LNCaP clone FGC (cell line): ENCODE measurements around the genes DPT, SLC19A2 and FMO2.

DNA sequence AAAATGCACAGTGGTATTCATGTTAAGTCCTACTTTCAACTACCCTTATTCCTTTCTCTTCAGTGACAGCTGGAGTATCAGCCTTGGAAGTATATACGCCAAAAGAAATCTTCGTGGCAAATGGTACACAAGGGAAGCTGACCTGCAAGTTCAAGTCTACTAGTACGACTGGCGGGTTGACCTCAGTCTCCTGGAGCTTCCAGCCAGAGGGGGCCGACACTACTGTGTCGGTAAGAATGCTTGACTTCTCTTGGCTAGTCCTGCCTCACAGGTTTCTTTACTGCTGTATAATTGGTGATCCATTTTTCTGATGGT lies 43.7 kb downstream of the MPZL1 start:
- RRBS, 2 experiments = no CpG with 5 or more reads among the region's 6 CpGs

- RRBS, 2 experiments = no CpG with 5 or more reads among the region's 22 CpGs
Observed at GRCh38 chr1:167915502-167916578, 1.9 kb upstream of the ADCY10 start.

- RRBS, 2 experiments = no CpG with 5 or more reads among the region's 21 CpGs
Observed at GRCh38 chr1:167936135-167936450, 390 bp upstream of the DCAF6 start.

DNA sequence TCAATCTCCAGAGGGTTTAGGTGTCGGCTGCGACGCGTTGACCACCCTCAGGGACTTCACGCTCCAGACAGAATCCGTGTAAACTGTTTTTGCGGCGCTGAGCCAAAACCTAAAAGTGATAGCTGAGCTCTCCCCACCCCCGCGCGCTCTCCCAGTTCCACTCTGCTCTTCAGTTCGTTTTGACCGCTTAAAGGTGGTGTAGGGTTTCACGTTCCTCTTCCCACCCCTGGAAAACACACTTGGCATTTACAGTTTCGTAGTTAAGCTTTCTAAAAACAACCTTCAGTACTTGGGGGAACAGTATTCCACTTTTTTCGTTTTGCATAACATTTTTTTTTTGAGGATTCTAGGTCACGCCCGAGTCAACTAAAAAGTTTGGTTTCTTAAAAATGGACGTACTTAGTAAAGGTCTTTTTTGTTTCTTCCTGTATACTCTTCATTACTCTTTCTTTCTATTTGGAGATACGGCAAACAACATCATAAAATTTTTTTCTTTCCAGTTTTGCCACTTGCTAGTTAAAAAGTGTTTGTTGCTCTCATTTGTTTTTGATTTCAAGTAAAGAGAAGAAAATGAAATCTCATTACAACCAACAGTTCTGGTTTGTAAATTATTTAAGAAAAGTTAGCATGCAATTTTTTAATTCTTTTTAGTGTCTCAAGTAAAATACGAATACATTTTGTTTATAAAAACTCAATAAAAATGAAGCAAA lies 701 bp upstream of the MPC2 start:
- RRBS, 2 experiments = no CpG with 5 or more reads among the region's 21 CpGs

- RRBS, 2 experiments = no CpG with 5 or more reads among the region's 11 CpGs
Observed at GRCh38 chr1:168728667-168729500, at the start of gene DPT. DPT (minus strand) TSS chr1:168729206.

DNA sequence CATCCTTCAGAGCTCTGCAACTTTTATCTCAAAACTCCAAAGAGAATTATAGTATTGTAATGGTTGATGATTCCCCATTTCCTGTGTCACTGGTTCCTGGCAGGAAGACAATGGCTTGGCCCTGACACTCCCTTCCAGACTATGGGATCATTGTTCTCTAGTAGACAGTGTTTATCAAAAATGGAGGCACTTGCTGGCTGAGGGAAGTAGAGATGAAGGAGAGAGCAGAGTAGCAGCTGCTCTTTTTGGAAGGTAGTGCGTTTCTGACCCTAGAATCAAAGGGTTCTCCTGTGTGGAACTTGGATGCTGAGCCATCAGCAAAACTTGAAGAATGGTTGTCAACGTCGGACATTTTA lies 145.9 kb upstream of the ATP1B1 start:
- RRBS, 2 experiments = no CpG with 5 or more reads among the region's 3 CpGs

DNA sequence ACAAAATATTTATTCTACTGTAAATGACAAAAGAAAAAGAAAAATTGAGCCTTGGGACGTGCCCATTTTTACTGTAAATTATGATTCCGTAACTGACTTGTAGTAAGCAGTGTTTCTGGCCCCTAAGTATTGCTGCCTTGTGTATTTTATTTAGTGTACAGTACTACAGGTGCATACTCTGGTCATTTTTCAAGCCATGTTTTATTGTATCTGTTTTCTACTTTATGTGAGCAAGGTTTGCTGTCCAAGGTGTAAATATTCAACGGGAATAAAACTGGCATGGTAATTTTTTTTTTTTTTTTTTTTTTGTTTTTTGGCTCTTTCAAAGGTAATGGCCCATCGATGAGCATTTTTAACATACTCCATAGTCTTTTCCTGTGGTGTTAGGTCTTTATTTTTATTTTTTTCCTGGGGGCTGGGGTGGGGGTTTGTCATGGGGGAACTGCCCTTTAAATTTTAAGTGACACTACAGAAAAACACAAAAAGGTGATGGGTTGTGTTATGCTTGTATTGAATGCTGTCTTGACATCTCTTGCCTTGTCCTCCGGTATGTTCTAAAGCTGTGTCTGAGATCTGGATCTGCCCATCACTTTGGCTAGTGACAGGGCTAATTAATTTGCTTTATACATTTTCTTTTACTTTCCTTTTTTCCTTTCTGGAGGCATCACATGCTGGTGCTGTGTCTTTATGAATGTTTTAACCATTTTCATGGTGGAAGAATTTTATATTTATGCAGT lies 25.4 kb downstream of the ATP1B1 start:
- RRBS, 2 experiments = no CpG with 5 or more reads among the region's 5 CpGs

GRCh38 chr1:169483975-169484677 lies 1.6 kb downstream of the SLC19A2 start:
- RRBS, 2 experiments = no CpG with 5 or more reads among the region's 9 CpGs

GRCh38 chr1:169484824-169486046 lies at the start of gene SLC19A2:
SLC19A2 (minus strand) TSS chr1:169485944.
- RRBS, 2 experiments = under 1 to 1% methylated on average over 16 to 21 of the region's 80 CpGs

DNA sequence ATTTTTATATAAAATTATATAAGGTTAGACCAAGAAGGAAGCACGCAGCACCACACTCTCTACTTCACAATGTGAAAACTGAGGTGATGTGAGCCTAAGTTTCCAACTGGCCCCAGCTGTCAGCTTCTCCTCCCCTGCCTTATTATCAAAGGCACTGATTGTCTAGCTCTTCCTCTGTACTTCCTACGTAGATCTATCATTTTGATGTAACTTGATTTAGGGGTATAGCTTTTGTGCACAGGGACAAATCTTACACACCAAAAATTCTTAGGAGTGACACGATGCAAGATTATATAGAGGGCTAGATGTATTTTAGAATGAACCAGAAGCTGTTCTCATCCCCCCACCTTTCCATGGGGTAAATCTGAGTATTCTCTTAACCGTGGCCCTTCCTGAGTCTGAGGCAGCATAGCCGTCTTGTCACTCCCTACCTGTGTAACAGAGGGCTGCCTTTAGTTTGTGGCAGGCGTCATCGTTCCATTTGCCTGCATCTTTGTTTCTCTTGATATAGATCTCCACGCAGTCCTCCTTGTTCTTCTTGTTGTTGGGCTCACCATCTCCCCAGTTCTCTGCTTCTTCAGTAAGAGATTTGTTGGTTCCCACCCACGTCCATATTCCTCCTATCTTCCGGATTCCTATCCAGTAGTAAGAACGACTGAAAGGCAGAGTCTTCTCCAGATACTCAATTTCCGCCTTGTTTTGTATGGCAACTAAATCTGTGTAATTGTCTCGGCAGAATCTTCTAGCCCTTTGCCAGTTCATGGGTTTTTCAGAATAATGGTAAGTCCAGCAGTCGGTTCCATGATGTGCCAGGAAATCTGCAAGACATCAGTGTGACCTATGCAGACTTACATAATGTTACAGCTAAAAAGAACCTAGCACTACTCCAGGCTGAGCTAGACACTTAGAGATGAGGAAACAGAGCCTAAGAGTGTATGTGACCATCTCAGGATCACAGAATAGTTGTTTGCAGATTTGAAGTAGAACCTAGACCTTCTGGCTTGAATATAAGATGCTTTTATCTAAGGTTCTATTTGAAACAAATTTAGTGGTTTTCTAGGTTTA lies 3.1 kb downstream of the SELL start:
- RRBS, 2 experiments = no CpG with 5 or more reads among the region's 14 CpGs

GRCh38 chr1:169915188-169915736 lies 21.6 kb upstream of the SCYL3 start:
- RRBS, 2 experiments = 55 to 58% methylated on average over 5 of the region's 16 CpGs

DNA sequence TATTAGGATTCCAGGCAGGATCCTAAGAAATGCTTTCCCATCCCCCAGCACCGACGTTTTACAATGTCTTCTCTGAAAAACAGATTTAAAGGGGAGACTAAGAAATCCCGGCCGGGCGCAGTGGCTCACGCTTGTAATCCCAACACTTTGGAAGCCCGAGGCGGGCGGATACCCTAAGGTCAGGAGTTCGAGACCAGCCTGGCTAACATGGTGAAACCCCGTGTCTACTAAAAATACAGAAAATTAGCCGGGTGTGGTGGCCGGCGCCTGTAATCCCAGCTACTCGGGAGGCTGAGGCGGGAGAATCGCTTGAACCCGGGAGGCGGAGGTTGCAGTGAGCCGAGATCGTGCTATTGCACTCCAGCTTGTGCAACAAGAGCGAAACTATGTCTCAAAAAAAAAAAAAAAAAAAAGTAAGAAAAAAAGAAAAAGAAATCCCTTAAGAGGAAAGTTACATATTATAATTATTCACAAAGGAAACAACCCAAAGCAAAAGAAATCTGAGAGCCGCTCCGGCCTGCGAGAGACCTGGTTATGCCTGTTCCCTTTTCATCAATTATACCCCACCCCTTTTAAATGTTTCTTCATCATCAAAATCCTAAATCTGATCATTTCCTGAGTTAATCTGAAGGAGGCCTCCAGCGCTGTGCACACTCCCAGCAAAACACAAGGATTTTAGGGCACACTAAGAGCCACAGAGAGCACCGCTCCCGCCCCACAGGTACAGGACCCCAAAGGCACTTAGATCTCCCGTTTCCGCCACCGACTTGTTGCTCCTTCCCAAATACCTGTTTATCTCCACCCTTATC lies 666 bp upstream of the GORAB start:
- RRBS, 2 experiments = no CpG with 5 or more reads among the region's 31 CpGs

DNA sequence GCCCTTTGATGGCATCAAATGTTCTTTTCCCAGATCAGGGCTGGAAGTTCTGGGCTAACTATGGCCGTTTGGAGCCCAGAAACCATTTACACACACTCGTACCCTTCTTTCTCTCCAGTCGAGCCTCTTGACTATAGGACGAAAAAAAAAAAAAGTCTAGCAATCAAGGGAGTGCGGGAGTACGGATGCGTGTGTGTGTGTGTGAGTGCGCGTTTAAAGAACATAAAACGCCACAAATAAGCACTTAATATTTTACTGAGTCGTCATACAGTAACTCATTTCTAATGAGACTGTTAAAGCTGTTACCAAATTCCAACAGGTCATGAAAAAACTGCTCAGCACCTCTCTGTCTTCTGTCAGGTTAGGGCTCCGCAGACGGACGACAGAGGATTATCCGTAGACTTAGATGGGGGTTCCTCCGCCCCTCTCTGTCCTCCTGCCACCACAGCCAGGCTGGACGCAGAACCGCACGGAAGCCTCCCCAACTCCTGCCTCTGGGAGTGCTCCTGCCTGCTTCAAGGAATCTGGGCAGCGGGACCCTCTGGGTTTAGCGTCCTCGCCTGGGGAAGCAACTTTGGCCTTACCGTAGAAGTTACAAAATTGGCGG lies 2.0 kb upstream of the PRRX1 start:
- RRBS, 2 experiments = no CpG with 5 or more reads among the region's 24 CpGs

DNA sequence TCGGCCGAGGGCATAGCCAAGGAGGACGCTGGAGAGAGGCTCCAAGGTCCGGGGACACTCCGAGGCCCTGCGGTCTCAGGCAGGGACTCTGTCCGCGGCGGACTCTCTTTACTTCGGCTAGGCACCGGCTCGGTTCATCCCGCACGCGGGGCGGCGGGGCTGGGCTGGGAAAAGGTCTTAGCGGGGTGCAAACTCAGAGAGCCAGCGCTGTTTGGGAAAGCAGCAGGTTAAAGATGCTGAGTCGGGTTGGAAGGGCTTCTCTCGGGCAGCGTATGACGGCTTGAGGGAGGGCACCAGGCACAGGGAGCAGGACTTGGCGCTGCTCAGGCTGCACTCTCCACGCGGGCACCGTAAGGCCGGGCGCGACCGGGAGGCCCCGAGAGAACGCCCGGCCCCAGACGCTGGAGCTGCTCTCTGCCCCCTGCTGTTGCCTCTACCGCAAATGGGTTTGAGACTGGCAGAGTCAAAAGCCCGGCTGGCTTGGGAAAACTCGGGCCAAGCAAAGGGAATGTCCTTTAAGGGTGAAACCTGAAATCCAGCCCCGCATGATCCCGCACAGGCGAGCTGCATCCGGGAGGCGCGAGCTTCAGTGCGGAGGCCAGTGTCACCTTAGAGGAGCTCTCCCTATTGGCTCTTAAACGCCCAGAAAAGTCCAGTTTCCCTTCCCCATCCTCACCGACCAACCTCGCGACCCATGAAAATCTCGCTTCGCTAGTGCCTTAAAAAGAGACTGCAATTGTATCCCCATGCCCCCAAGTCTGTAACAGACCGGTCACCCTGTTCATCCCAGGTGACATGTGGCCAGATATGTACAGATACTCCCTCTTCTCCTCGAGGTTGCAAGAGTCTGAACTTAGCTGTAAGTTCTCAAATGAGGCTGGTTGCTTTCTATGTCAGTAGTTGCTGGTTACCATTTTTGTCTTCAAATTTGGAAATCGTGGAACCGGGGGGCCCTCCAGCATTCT lies 988 bp downstream of the PRRX1 start:
- RRBS, 2 experiments = 28 to 35% methylated on average over 17 of the region's 55 CpGs

DNA sequence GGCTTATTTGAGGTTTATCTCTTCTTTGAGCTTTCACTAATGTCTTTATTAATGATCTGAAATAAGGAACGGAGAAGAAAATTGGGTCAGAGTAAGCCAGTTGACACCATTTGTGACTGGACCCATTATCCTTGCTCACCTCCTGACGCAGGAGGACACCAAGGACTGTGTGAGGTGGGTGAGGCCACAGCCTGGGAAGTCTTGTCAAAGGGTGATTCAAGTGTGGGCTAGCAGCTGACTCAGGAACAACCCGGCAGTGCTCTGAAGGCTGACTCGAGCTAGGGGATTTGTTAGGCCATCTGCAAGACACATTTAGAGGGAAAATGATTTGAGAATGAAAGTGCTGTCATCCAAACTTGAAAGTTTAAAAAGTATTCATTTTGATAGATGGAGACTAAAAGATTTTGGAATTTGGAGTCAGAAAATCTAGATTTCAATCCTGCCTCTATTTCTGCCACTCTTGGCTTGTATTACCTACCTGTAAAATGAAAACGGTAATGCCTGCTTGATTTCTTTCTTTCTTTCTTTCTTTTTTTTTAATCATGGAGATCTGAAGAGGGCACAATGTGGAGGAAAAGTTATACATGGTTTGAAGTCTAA lies 21.3 kb downstream of the PRRX1 start:
- RRBS, 2 experiments = no CpG with 5 or more reads among the region's 5 CpGs

- RRBS, 2 experiments = no CpG with 5 or more reads among the region's 3 CpGs
Observed at GRCh38 chr1:170707847-170708385, 44.0 kb downstream of the PRRX1 start.

- RRBS, 2 experiments = no CpG with 5 or more reads among the region's 4 CpGs
Observed at GRCh38 chr1:170886350-170886888, 48.9 kb upstream of the MROH9 start.

GRCh38 chr1:171126538-171126911 lies 35.8 kb downstream of the FMO3 start:
- RRBS, 2 experiments = no CpG with 5 or more reads among the region's 3 CpGs

DNA sequence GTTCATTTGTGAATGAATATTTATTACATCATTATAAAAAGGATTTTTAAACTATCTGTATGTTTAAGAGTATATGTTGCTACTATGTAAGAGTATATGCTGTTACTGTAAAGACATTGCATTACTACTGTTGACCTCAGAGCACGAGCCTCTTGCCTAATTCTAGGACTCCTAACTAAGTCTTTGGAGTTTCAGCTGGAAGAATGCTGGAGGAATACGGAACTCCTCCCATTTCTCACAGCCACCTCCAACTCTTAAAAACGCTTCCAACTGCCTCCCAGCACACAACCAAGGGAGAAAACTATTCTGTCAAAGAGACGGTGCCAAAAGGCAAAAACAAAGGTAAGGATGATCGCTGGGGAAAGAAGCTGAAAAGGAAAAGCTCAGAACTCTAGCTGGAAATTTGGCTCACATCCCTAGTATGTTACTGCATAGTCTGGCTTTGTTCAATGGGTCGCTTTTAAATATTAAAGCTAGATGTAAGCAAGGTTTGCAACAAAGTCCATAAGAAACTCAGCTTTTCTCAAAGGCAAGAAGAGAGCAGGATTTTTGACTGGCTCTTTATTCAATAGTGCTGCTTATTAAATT lies at the start of gene FMO2:
TSS of gene FMO2 (plus strand) at position 283 of the 588 bp plus-strand sequence.
- RRBS, 2 experiments = no CpG with 5 or more reads among the region's 6 CpGs

- RRBS, 2 experiments = no CpG with 5 or more reads among the region's 8 CpGs
Observed at GRCh38 chr1:171431550-171432535, 53.5 kb upstream of the PRRC2C start.